Glomerular endothelial cell (primary cell): ENCODE data around the gene P2RX2.

- RAMPAGE, long total RNA = no peak
These were observed 240.3 kb downstream of the ADGRD1 start for GRCh38 chr12:131194028-131194438.

- RAMPAGE, long total RNA = no peak
These were observed 289.2 kb downstream of the ADGRD1 start for GRCh38 chr12:131242767-131243381.

DNA sequence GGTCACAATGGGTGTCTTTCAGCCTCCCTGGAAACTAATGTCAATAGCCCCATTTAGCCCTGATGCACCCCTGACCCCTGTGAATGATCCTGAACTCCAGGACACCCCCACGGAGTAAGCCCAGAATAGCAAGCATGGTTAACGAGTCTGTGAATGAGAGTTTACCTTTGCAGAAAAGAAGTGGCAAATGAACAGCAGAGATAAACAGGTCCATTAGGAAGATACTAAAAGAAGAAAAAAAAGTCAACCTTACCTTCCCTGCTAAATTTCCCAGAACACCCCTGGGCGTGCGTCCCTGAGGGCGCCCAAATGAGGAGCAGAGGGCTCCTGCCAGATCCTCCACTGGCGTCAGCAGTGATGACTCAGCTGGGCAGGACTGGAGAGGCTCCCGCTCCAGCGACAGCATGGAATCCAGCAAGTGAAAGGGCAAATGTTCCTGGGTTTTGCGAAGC, 314.3 kb downstream of the ADGRD1 start:
- RAMPAGE, long total RNA = no peak

DNA sequence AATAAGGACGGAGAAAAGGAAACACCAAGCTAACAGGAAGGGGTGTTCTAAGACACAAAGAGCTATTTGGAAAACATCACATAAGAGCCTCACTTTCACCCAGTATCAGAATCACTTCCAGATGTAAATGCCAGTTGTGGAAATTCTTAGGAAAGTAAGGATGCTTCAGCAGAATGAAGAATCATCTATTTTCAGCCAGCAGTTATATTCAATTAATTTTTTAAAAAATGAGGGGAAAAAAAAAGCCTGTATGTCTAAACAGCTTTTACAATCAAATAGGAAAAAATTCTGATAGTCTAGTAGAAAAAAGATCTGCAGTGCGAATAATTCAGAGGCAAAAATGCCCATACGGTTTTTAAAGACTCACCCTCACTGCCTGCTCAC, 25.3 kb downstream of the SFSWAP start:
- RAMPAGE, long total RNA = no peak

DNA sequence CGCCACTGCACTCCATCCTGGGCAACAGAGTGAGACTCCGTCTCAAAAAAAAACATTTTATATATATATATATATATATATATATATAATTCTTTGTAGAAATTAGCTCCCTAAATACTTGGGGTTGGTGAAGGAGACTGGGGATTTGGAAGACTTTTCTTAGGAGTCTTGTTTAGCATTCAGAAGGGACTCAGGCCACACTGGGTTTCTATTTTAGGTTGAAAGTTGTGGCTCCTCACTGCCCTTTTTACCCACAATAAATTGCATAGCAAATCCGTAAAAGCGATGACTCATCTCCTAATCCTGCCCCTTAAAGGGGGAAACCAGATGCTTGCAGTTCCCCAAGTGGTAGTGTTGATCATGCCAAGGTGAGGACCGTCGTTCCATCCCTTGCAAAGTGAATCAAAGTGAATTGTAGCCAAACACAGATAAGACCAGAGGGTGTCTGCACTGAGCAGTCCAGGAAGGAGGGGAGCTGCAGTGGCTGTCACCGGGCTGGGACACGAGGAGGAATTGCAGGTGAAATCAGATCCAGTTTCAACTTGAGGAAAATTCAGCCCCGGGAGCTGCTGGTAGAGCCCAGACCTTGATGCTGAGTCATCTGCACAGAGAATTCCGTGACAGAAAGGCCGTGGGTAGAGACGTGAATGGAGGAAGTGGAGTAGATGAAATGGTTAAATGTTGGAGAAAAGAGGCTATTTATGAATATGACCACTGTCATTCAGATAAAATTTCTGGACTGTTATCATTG, 44.3 kb upstream of the MMP17 start:
- RAMPAGE, long total RNA = no peak

DNA sequence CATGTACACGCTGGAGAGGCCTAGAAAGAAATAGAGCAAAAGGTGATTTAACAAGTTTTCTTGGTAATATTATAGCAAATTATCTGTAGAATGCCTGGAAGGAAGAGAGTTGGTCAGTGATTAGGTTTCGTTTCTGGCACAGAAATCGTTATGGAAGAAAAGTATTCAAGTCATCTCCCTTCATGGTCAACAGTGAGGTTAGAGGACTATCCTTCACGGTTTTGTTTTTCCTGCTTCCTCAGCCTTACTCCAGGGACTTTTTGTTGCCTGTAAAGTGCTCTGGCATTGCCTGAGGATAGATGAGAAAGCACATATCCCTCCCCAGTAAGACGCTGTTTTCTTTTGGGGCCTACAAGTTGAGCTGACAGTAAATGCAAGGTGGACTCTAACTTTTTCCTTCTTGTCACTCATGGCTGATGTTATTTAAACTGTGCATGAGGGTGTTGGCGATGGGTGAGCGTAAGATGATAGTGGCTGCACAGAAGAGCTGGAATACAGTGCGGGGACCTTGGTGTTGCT, 81.3 kb downstream of the EP400 start:
- RAMPAGE, long total RNA = no peak

DNA sequence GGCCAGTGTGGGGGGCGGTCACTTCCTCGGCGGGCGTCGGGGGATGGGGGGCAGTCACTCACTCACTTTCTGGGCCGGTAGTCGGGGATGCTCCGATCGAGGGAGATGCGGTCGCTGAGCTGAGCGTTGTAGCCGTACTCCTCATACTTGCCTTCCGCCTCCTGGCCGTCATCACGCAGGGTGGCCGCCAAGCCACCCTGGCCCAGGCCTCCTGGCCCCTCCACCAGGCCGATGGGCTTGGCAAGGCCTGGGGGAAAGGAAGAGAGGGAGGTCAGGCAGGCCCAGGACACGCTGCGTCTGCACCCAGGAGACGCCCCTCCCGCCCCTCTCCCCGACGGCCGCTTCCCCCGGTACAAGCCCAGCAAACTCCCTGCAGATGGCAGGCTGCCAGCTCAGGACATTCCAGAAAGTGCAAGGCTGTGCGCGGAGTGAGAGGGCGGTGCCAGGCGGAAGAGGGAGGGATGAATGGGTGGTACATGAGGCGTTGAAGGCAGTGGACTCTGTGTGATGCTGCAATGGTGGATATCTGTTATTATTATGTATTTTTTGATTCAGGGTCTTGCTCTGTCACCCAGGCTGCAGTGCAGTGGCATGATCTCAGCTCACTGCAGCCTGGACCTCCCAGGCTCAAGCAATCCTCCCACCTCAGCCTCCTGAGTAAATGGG, 43.1 kb downstream of the GALNT9 start:
- RAMPAGE, long total RNA = no peak

GRCh38 chr12:132327114-132327876, 2.1 kb downstream of the GALNT9 start:
- RAMPAGE, long total RNA = no peak

DNA sequence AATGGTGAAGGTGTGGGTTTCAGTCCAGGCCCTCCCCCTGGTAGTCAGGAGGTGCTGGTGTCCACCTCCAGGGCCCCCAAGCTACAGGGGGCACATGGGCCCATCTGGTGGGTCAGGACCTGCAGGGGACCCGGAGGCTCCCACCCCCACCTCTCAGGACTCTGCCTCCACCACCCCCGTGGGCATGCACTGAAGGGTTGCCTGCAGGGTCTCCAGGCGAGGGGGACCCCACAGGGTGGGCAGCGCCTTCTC, 21.0 kb downstream of the FBRSL1 start:
- RAMPAGE, long total RNA = no peak

DNA sequence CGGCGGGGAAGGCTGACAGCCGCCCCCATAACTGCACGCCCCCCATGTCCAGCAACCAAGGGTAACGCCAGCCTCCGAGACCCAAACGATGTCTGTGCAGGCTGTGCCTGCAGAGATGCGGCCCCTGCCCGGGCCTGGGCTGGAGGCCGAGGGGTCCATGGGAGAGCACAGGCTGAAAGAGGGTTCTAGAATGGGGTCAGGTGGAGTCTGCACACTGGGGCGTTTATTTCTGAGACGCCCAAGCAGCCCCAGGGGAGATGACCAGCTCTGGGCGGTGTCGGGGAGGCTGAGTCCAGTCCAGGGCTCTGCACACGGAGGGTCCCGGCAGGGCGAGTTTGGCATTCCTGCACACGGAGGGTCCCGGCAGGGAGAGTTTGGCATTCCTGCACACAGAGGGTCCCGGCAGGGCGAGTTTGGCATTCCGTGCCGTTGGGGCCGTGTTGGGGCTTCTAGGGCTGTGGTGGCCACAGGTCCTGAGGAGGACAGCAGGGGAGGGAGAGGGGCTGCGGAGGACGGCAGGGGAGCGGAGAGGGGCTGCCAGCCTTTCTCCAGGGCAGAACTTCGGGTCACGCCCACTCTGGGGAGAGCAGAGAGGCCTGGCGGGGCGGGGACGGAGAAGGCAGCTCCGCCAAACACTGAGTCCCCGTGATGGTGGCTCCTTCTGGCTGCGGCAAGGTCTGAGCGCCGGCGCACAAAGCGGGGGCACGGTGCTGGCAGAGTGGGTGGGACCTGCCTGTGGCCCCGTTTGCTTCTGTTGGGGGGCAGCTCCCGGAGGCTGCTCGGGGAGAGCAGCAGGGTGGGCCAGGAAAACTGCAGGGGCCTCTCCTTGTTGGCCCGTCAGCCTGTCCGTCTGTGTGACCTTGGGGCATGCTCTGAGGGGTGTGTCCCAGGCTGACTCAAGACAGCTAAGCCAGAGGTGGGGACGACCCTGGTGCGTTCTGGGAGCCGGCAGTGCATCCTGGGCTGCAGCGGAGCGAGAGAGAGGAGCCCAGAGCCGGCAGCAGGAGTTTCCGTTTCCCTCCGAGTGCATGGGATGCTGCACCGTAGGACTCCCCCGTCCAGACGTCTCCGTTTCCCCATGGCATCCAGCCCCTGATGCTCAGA, 60.1 kb downstream of the FBRSL1 start:
- RAMPAGE, long total RNA = no peak

GRCh38 chr12:132582360-132583401, 27.7 kb downstream of the LRCOL1 start:
- RAMPAGE, long total RNA = no peak

DNA sequence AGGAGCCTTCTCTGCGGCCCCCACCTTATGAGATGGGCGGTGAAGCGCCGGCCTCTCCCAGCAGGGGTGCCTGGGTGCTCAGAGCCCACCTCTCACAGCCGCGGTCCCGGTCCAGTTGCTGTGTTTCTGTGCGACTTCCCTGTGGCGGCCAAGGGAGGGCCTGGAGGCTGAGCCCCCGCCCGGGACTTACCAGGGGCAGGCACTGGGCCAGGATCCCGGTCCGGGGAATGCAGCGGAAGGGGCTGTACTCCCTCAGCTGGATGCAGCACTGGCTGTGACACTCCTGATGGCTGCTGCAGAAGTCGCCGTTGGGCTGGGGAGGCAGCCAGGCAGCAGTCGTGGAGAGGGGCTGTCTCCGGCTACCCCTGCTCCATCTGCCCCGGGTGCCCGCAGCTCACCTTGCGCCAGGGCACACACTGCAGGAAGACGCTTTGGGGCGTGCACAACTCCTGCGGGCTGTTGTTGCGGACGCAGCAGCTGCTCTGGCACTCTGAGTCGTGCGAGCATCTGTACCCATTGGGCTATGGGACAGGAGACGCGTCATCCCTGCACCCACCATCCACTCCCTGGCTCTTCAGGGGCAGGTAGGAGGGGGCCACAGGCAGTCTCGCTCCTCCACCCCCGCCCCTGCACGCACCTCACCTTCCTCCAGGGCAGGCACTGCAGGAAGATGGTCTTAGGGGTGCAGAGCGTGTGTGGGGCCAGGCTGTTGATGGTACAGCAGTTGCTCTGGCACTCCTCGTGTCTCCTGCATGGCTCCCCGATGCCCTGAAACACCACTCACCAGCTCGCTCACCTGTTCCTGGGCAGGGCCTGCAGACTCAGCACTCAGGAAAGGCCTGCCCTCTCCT, 6.1 kb downstream of the LRCOL1 start:
- RAMPAGE, long total RNA = no peak

DNA sequence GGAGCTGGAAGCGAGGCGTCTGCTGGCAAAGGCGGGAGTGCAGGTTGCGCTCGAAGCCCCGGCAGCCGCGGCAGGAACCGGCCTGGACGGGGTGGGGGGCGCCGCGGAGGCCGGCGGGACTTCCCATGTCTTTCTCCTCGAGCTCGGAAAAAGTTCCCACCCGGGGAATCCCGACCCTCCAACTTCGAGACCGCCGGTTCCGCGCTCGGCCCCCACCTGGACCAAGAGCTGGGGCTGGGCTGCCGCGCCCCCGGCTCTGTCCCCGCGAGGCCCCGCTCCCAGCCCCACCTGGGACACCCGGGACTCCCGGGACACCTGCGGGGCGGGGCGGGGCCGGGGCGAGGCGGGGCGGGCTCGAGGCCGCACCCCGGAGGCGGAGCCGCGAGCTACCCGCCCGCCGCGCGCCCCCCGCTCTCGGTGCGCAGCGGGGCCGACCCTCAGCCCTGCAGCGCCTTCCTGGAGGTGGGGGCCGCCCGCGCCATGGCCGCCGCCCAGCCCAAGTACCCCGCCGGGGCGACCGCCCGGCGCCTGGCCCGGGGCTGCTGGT, at the start of gene P2RX2:
Gene P2RX2 (plus strand): TSS at position 440 of the 547 bp plus-strand sequence.
- RAMPAGE, long total RNA = no peak

- RAMPAGE, long total RNA = no peak
These were observed 482 bp downstream of the PGAM5 start for GRCh38 chr12:132710957-132711690.

DNA sequence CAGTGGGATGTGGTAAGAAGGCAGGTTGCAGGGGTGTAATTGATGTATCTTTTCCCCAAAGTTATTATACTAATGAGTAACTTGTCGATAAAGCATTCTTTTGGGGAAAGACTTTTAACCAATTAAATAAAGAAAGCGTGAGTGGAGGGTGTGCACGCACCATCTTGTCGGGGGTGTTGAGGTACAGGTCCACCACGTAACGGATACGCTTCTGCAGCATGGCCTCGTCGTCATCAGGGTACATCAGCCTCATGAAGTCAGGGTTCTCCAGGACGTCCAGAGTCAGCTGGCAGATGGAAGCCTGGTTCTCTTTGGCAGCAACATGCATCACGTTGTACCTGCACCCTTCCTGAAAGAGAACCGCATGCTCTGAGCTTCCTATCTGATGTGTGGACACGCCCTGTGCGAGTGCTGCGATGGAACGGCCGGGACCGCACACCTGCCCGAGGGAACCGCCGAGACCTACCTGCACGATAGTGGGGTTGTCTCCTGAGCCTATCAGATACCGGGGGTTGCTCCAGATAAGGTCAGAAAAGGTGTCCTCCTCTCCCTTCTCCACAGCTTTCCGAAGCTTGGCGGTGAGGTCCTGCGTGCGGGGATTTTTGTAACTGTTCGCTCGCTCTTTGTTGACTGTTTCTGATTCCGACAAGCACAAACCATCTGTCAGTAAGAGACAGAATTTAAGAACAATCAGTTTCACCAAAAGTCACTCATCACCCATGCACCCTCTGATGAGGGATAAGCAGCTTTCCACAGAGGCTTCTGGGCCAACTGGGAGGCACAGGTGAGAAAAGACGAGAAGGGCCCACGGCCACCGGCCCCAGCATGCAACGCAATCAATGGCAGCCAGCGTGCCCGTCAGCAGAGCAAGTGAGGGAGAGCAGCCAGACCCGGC, 13.7 kb downstream of the ANKLE2 start:
- RAMPAGE, long total RNA = no peak

- RAMPAGE, long total RNA = no peak
These were observed 18.9 kb upstream of the GOLGA3 start for GRCh38 chr12:132847236-132848376.

DNA sequence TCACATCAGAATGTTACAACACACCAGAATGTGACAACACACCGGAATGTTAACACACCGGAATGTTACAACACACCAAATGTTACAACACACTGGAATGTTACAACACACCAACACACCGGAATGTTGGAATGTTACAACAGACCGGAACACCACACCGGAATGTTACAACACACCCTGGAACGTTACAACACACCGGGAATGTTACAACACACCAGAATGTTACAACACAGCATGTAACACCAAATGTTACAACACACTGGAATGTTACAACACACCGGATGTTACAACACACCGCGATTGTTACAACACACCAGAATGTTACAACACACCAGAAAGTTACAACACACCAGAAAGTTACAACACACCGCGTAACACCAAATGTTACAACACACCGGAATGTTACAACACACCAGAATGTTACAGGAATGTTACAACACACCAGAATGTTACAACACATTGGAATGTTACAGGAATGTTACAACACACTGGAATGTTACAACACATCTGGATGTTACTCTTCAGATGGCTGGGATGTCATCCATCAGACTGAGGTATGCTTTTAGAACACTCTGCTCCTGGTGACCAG, 21.1 kb downstream of the CHFR start:
- RAMPAGE, long total RNA = no peak

DNA sequence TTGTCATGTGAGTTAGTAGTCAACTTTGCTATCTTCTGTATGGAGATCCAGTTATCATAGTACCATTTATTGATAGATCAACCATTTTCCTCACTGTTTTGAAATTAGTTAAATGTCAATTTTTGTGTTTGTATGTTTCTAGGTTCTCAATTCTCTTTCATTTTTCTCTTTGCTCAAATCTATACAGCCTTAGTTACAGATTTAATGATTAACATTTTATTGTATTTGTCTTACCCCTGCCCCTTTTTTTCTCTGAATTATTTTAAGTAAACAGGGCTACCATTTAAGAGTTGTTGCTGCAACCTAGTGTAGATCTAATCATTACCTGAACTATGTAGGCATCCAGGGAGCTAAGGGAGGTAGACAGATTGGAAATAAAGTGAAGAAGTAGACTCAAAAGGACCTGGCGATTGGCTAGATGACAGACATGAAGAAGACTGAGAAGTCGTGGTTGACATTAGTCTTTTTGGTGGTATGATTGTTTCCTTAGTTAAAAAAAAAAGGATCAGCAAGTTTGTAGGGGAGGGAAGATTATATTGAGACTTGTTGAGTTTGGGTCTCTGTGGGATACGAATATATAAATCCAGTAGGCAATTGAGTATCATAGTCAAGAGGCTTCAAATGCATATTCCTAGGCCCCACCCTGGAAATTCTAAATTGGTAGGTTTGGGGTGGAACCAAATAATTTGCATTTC, 6.2 kb downstream of the ZNF140 start:
- RAMPAGE, long total RNA = no peak